Endometrial microvascular endothelial cells (primary cell): Measurements from ENCODE around the gene PDRG1.

GRCh38 chr20:31570833-31571718, 23.9 kb downstream of the MCTS2 start:
- RAMPAGE, long total RNA, result no peak

GRCh38 chr20:31595624-31596617, 9.2 kb upstream of the ID1 start:
- RAMPAGE, long total RNA, result no peak

GRCh38 chr20:31704298-31705202, 18.1 kb downstream of the BCL2L1 start:
- RAMPAGE, long total RNA, result no peak

- RAMPAGE, long total RNA, result no peak
Observed at GRCh38 chr20:31745441-31746454, 6.7 kb downstream of the TPX2 start.

- RAMPAGE, long total RNA, result no peak
Observed at GRCh38 chr20:31812187-31812800, 6.9 kb upstream of the MYLK2 start.

GRCh38 chr20:31951073-31952407, at the start of gene PDRG1:
Gene PDRG1 (minus strand): TSS chr20:31952046.
- RAMPAGE, long total RNA, result start-site peak on the minus strand at chr20:31951977-31952030, 90 and 43 reads in 2 replicates

- RAMPAGE, long total RNA, result no peak
Observed at GRCh38 chr20:32028921-32029244, 18.6 kb downstream of the CCM2L start.

- RAMPAGE, long total RNA, result no peak
Observed at GRCh38 chr20:32031346-32032011, 20.6 kb upstream of the HCK start.

DNA sequence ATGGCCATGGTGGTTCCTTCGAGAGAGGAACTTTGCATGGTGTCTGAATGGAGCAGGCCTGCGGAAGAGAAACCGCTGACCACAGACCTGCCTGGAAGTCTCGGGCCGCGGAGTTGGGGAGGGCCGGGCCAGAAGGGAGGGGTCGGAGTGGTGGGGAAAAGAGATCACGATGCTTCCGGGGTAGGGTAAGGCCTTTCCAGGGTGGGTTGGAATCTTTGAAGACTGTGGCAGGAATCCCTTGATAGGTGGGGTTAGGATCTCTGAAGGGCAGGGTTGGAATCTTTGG, 764 bp upstream of the HCK start:
- RAMPAGE, long total RNA, result no peak

DNA sequence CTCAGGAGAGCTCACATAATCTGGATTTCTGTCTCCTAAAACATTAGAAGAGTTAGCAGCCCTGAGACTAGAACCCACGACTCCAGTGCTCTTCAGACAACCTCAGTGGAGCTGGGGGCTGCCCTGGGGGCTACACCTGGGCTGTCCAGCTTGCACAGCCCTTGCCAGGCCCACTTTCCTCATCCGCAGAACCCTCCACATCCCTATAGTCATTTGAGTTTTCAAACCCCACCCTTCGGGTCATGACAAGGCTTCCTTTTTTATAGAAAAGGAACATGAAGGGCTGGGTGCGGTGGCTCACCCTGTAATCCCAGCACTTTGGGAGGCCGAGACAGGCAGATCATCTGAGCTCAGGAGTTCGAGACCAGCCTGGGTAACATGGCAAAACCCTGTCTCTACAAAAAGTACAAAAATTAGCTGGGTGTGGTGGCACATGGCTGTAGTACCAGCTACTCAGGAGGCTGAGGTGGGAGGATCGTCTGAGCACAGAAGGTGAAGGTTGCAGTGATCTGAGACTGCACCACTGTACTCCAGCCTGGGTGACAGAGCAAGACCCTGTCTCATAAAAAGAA, 5.1 kb downstream of the HCK start:
- RAMPAGE, long total RNA, result no peak

DNA sequence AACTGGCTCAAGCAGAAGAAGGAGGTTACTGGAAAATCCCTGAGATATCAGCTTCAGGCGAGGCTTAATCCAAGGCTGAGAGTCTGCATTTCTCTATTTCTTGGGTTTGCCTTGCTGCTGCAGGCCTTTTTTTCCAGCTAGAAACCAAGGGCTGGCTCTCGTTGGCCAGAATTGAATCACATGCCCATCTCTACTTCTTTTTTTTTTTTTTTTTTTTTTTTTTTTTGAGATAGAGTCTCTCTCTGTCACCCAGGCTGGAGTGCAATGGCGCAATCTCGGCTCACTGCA, 11.7 kb downstream of the HCK start:
- RAMPAGE, long total RNA, result no peak

- RAMPAGE, long total RNA, result no peak
Observed at GRCh38 chr20:32333956-32334964, 23.9 kb upstream of the ASXL1 start.

DNA sequence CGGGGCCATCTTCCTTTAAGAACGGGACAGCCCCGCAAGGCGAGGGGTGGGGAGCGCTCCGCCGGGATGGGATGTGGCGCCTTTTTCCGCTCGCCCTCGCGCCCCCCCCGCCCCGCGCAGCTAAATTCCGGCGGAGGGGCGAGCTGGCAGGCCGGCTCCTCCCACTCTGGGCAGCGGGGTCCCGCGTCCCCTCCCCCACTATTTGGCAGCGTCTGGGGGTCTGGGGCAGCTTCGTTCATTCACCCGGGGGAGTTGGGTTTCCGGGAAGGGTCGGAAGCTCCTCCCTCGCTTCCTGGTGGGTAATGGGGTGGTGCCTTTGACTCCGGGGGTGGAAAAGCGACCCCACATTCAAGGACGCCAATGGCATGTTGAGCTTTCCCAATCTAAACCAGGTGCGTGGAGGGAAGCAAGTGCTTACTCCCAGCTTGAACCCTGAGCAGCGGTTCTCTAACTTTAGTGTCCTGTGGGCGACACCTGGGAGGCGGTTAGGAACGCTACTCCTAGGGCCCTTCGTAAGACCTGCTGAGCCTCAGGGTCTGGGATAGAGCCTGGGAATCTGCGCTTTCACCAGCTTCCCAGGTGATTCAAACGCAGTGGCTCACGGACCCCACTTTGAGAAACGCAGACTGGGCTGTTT, 930 bp downstream of the ASXL1 start:
- RAMPAGE, long total RNA, result start-site peak on the plus strand centred at position 180 of the sequence, 335 bp wide, 6 and 25 reads in 2 replicates

DNA sequence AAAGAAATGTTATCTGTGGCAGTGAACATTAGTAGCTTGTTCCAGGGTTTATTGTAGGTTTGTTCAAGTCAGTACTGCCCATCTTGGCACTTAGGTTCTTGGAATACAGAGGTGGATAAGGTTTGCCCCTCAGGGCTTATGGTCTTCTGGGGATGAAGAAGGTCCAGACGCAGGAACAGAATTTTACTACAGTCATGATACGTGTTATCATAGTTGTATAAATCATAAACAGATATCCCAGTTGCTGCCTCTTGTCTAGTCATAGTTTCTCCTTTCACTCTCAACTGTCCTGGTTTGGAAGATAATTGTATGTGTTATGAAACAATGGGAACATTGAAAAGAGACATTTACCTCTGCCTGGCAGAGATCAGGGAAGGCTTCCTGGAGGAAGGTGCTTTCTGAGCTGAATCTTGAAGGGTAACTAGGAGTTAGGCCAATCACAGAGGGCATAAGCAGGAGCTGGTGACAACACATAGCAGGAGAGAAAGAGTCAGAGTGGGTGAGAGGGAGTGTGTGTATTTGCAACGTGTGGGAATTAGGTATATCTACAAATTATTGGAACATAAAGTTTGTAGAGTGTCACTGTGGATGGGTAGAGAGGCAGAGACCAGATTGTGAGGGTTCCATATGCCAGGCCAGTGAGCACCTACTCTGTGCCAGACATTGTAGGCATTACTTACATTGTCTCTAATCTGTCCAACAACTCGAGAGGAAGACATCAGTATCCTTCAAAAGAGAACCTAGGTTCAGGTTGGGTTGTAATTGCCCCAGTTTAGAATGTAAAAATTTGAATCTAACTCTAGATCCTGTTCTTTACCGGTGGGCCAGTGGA, 5.4 kb downstream of the ASXL1 start:
- RAMPAGE, long total RNA, result no peak

- RAMPAGE, long total RNA, result no peak
Observed at GRCh38 chr20:32428060-32428549, 70.0 kb downstream of the ASXL1 start.

- RAMPAGE, long total RNA, result no peak
Observed at GRCh38 chr20:32445887-32446329, 87.8 kb downstream of the ASXL1 start.

DNA sequence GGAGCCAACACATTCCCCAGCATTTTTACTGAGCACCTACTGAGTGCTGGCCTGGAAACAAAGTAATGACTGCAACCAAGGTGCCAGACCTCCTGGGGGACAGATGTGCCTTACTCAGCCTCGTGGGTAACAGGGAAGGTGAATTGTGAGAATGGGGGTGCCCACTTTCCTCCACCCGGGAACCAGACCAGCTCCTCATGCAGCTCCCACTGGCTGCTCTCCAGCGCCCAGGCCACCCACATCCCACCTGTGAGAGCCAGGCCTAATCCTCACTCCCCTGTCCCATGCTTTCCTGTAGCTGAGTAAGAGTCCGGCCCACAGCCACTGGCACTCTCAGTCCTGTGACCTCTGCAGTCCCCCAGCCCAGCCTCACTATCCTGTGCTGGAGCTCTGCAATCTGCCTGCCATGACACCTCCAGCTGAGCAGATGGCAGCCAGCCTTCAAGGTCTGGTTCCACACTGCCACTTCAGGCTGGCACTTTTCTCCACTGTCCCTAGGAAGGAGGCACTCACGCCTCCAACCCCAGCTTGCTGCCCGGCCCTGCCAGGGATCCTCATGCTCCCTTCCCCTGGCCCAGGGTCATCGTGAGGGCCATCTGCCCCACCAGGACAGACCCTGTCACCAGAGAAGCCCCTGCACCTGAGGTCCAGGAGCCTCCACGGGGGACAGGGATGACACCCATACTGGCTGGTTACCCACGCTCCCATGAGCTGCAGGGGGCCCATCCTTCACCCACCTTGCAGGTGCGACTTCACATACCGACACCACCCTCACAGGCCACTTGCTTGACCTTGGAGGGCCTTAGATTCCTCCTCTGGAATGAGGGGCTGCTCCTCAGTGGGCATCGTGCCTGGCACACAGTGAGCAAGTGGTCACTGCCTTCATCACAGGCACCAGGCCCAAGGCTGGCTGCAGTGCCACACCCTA, 100.0 kb downstream of the ASXL1 start:
- RAMPAGE, long total RNA, result no peak

DNA sequence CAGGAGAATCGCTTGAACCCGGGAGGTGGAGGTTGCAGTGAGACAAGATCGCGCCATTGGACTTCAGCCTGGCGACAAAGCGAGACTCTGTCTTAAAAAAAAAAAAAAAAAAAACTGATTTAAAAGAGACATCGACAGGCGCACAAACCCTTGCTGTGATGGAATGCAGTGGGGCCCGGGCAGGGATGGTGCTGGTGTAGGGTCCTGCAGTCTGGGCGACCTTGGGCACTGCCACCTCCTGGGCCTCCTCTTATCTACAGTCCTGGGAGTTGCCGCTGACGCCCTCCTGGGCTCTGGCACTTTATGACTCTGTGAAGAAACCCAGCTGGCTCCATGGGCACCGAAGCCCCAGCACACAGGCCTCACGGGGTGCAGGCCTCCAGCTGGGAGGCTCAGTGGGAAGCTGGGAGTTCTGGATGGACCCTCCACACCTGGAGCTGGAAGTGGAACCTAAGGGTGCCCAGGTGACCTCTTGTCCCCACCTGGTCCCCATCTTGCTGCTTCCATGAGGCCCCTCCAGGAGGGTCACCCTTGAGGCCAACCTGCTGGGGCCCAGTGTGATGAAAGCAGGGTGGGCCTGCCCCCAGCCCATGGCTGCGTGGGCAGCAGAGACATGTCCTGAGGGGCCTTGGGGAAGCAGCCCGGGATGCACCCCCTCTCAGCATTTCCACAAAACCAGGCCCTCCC, 104.8 kb downstream of the ASXL1 start:
- RAMPAGE, long total RNA, result no peak

DNA sequence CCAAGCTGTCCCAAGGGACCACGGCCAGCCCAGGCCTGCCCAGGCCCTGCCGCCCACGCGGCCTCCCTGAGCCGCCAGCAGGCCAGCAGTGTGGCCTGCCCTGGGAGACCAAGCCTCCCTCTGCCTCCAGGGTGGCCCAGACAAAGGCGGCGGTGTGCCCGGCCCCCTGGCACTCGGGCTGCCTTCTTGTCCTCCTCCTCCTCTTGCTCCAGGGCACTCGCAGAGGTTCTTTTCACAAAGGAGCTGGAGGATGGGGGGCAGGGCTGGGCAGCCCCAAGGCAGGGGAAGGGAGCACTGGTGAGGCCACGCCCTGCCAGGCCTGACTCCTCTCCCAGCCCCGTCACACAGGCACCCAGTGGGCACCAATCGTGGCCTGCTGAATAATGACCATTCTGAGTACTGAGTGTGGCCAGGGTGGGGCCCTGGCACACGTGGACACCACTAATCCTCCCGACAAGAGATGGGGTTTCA, 25.3 kb downstream of the NOL4L start:
- RAMPAGE, long total RNA, result no peak

DNA sequence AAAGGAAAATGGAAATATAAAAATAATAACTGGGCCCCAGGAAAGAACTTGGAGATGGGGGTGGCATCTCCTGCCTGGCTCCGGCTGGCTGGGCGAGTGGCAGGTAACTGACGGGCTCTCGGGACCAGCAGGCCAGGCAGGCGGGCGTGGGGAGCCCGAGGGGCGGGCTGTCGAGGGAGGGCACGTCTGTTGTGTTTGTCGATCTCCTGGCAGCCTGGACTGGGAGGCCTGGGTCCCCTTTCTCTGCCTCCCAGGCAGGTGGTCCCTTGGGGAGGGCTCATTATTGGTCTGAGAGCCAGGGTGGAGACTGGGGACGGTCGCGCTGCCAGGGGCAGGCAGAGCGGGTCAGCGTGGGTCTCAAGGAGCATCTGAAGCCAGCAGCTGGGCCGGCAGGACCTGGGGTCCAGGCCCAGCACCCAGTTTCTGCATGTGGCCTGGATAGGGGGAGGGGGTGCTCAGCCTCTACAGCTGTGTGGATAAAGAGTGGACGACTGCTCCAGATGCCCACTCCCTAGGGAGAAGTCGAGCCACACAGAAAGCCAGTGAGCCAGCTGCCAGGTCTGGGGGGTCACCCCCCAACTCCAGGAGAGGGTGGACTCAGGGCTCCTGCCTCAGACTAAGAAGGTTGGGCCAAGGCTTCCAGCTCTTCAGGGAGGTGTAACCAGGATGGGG, 3.0 kb downstream of the NOL4L start:
- RAMPAGE, long total RNA, result no peak